Iris pigment epithelial cell (primary cell): ENCODE results near the gene TOR1A.

- RRBS: no CpG with 5 or more reads among the region's 17 CpGs
Measured at GRCh38 chr9:129478980-129479783, 141.7 kb downstream of the C9orf50 start.

DNA sequence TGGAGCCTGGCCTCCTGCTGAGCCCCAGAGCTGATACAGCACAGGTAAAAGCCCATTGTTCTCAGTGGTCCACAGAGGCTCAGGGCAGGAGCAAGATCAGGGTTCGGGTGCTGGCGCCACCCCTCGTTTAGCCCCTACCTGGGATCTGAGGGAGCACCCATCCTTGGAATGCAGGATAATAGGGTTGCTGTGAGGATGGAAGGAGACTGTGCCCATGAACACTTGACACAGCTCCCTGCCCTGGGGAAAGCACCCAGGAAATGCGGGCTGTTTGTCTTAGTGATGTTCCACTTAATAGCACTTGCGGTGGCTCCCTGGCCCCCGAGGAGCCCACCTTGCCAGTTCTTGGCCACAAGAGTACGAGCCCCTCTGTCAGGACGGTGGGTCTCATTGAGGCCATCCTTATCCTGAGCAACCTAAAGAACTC, 136.9 kb downstream of the C9orf50 start:
- RRBS: no CpG with 5 or more reads among the region's 8 CpGs

GRCh38 chr9:129490964-129491938, 129.7 kb downstream of the C9orf50 start:
- RRBS: no CpG with 5 or more reads among the region's 14 CpGs

GRCh38 chr9:129549574-129550804, 70.9 kb downstream of the C9orf50 start:
- RRBS: 5% methylated on average over 72 of the region's 101 CpGs

DNA sequence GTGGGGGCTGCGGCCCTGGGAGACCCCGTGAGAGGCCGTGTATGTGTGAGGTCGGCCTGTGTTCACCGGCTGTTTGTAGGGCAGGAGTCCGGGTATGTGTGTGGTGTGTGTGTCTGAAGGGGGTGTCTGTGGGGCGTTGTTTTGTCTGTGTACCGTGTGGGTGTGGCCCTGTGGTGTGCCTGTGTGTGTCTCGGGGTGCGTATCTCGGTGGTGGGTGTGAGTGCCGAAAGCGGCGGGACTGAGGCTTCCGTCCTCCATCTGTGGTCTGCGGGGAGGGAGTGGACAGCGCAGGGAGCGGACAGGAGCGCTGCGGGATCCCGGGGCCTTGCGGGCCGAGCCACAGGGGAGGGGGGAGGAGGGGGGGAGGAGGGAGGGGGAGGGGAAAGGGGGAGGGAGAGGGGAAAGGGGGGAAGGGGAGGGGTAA, 11.0 kb downstream of the C9orf50 start:
- RRBS: no CpG with 5 or more reads among the region's 23 CpGs

GRCh38 chr9:129632960-129633973, 7.3 kb downstream of the NTMT1 start:
- RRBS: no CpG with 5 or more reads among the region's 13 CpGs

GRCh38 chr9:129637349-129638452, 4.2 kb downstream of the ASB6 start:
- RRBS: no CpG with 5 or more reads among the region's 36 CpGs

- RRBS: no CpG with 5 or more reads among the region's 13 CpGs
Measured at GRCh38 chr9:129702538-129703157, 37.2 kb downstream of the PRRX2 start.

GRCh38 chr9:129823714-129824511, at the start of gene TOR1A:
TOR1A (minus strand) TSS chr9:129824136.
- RRBS: 2% methylated on average over 31 of the region's 53 CpGs

DNA sequence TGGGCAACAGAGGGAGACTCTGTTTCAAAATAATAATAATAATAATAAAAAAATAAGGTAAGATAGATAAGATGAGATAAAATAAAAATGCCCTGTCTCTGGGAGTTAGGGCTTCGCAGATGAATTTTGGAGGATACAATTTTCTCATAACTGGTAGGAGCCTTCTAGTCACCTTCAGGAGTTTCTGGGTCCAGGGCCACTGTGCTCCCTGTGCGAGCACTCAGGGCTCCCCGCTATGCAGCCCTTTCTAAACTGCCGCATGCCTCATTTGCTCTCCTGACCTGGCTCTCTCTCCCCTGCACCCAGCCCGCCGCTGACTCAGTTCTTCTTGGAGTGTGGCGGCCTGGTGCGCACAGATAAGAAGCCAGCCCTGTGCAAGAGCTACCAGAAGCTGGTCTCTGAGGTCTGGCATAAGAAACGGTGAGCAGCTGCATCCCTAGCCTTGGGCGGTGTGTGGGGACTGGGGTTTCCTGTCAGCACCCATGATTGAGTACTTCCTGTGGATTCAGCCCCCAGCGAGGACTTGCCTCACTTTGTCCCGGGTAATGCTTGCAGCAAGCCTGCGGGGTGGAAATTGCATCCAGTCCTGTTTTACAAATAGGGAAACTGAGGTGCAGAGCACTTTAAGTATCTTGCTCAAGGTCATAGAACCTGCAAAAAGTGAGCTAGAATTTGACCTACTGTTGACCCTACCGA, 27.8 kb downstream of the USP20 start:
- RRBS: no CpG with 5 or more reads among the region's 14 CpGs

- RRBS: no CpG with 5 or more reads among the region's 5 CpGs
Measured at GRCh38 chr9:129896278-129896617, 61.0 kb downstream of the USP20 start.

- RRBS: no CpG with 5 or more reads among the region's 5 CpGs
Measured at GRCh38 chr9:129908749-129909167, 73.5 kb downstream of the USP20 start.

DNA sequence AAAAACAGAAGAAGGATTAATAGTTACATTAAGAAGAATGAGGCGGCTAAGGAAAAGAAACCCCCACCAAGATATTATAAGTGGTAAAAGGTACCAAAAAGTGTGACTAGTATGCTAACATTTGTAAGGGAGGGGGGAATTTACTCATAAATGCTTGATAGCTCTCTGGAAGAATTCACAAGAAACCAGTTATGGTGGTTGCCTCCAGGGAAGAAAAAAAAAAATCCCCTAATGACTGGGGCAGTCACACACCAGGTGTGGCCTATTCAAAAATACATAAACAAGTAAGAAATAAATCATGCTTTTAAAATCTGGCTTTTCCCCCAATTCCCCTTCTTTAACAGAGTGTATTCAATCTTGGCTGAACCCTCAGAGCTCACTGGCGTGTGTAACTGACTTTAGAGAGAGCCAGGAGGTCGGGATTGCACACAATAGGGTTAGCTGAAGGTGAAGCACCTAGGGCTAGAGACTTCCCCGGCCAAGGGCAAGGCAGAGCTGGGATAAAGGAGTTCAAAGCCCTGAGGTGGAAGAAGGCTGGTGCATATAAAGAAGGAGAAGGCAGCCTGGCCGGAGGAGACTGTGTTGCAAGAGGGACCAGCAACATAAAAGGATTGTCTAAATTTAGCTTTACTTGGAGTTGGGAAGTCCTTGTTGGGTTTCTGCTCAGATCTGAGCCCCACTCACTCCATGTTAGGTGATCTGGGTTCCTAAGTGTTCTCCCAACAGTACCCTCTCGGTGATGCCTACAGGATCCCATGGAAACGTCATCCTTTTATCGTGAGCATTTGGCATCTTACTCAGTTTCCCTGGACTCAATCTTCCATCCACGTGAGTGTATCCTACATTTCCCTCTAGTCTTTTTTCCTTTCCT, 19.8 kb downstream of the FNBP1 start:
- RRBS: no CpG with 5 or more reads among the region's 9 CpGs

GRCh38 chr9:130054123-130054887, 599 bp downstream of the GPR107 start:
- RRBS: no CpG with 5 or more reads among the region's 27 CpGs

DNA sequence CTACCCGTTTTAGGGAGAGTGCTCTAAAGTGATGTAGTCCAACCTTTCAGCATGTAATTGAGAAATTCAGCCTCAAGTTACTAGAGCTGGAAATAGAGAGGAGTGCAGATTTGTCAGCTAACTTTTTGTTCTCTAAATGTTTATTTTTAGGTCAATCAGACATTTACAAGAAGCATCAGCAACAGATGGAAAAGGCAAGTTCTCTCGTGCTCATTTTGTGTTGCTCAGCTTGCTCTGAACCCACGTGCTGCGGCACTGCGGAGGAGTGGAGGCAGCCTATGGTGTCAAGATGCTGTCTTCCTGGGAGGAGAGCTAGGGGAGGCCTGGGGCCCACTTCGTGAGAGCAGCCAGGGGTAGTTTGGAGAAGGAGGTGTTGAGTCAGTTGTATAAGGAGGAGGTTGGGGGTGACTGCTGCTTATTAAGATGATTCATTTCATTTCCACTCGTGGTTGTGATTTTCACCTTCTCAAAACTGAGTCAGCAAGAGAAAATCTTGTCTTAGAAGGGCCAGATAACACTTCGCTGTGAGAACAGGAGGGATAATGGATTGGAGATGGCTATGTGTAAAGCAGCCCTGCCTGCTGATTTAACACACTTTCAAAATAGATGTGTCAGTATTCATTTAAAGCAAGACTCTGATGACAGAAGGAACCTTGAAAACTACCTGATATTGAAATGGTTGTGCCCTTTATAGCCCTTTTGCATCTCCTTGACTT, 53.8 kb downstream of the GPR107 start:
- RRBS: no CpG with 5 or more reads among the region's 8 CpGs

DNA sequence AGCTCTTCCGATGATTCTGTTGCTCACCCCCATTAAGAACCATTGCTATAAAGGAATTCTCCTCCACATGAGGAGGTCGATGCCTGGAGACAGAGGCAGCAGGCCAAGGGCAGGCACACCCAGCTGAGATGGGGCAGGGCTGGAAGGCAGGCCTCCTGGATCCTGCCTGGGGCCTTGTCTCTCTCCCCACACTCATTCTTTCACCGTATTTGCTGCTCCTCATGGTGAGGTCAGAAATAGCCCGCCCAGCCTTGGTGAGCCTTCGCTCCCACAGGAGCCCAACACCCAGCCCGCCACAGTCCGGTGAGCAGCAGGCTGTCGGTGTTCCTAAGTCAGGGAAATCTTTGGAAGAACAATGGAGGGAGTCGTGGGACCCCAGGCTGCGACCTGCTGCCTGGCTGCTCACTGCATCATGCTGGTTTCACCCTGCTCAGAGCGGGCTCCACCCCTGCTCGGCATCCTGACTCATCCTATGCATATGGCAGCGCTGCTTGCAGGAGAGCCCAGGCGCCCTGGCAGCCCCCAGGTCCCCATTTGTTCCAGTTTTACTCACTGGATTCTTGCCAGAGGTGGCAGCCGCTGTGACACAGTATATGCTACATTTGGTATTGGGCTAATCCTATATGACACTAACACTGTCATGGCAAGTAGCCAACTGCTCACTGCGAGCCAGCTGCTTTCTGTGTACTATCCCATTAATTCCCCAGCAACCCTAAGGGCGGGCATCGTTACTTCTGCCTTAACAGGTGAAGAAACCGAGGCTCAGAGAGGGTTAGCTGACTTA, 53.2 kb upstream of the NCS1 start:
- RRBS: no CpG with 5 or more reads among the region's 19 CpGs

- RRBS: no CpG with 5 or more reads among the region's 13 CpGs
Measured at GRCh38 chr9:130182860-130183725, 10.9 kb downstream of the NCS1 start.

- RRBS: no CpG with 5 or more reads among the region's 16 CpGs
Measured at GRCh38 chr9:130199945-130200687, 27.9 kb downstream of the NCS1 start.

DNA sequence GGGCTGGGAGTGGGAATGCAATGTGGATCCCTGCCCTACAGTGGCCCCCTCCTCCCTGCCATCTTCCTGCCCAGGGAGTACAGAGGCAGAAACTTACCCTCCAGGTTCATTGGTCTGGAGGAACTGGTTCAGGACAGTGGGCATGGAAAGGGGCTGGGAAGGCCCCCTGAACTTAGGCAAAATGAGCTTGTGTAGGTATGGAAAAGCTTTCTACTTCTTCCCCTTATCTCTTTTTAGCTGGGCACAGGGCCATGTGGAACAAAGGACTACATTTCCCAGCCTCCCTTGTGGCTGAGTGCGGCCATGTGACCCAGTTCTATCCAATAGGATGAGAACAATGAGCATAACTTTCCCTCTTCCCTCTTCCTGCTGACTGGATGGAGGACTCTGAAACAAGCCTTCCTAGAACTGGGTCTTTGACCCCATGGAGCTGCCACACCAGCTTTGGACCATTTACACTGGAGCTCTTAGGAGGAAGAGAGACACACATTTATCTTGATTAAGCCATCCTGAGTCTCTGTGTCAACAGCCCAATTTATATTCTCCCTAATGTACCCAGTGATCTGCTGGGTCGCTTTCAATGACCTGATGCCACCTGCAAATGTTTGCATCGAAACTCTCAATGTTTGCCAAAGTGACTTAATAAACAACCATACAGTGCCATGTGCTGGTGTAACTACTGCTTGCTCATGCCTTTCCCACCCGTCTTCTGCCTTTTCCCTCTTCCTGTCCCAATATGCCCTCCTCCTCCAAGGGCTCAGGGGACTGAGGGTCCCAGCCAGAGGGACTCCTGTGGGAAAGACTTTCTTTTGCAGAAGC, 24.9 kb upstream of the HMCN2 start:
- RRBS: no CpG with 5 or more reads among the region's 4 CpGs

GRCh38 chr9:130301473-130301810, 35.9 kb downstream of the HMCN2 start:
- RRBS: 33% methylated on average over 3 of the region's 11 CpGs